ENCODE data around the genes ANKRD36C and SEMA4C.

- RRBS = no CpG with 5 or more reads among the region's 7 CpGs
These were observed 22.3 kb downstream of the MAL start for GRCh38 chr2:95047857-95048132.

DNA sequence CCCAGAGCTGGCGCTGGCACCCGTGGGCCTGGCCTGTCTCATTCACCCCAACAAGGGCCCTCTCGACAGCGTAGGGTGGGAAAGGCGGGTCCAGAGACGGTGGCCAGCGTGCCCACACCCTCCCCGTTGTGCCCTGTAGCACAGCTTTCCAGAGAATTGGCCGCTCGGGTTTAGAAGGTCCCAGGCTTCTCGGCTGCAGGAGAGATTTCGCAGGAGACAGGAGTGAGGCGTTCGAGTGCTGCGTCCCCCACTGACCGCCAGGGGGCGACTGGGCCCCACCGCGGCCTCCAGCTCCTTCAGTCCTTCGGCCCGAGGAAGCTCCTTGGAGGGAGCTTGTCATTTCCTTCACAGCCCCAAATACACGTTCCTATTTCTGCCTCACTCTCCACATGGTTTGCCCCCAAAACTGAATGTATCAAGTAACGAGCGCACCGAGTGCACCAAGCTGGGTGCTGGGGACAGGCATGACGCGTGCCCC, 13.4 kb upstream of the FAHD2A start:
- RRBS = no CpG with 5 or more reads among the region's 27 CpGs

- RRBS = no CpG with 5 or more reads among the region's 8 CpGs
These were observed 103.9 kb downstream of the TRIM43 start for GRCh38 chr2:95695446-95696278.

GRCh38 chr2:95817593-95818096, 174.0 kb downstream of the ANKRD36C start:
- RRBS = no CpG with 5 or more reads among the region's 2 CpGs

DNA sequence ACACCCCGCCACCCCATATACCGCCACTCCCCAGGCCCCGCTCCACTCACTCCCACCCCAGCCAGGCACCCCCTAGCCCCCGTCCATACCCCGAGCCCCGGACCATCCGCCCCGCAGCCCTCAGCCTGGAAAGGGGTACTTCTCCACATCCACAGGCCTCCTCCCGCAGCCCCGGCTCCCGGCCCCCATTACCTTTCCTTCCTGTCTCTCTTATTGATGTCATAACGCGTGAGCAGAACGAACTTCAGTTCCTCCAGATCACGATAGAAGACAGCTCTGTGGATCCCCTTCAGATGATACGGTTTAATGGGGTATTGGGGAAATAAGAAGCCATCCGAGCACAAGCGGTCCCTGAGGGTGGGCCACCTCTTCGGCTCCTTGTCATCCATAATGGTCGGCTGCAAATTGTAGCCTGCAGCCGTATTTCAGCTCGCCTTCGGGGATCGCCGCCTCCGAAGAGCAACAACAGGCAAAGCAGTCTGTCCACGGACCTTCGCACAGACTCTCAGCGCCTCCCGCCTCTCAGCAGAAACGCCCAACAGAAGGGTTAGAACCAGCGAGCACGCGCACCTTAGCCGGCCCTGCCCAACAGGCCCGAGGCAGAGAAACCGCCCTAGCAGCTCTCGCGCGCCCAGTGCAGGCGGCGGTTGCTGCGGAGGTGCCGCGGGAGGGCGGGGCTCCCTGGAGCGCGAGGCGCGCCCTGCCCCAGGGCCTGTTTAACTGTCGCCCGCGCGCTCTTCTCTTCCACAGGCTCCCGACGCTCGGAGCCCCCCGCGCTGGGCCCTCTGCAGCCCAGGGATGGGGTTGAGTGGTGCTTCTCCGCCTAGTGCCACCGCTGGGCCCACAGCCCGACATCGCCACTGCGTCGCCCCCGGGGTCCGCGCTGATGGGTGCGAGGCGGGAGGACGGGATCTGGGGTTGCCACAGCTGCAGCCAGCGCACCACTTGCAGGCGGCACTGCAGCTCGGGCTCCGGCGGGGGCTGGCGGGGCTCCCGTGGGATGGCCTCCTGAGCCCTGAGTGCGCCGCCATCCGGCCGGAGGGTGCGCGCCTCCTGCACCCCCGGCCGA, at the start of gene ANKRD36C:
ANKRD36C (minus strand) TSS at position 505 of the 1,069 bp plus-strand sequence.
- RRBS = no CpG with 5 or more reads among the region's 86 CpGs

DNA sequence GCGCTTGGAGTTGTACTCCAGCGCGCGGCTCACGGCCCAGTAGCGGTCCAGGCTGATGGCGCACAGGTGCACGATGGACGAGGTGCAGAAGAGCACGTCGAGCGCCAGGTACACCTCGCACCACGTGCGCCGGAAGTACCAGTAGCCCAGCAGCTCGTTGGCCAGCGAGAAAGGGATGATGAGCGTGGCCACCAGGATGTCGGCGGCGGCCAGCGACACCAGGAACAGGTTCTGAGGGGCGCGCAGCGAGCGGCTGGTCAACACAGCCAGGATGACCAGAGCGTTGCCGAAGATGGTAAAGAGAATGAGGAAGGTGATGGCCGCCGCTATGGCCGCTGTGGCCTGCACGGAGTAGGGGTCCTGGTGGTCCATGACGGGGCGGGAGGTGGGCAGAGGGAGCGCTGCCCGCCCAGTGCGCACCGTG, 581 bp downstream of the ADRA2B start:
- RRBS = no CpG with 5 or more reads among the region's 39 CpGs

DNA sequence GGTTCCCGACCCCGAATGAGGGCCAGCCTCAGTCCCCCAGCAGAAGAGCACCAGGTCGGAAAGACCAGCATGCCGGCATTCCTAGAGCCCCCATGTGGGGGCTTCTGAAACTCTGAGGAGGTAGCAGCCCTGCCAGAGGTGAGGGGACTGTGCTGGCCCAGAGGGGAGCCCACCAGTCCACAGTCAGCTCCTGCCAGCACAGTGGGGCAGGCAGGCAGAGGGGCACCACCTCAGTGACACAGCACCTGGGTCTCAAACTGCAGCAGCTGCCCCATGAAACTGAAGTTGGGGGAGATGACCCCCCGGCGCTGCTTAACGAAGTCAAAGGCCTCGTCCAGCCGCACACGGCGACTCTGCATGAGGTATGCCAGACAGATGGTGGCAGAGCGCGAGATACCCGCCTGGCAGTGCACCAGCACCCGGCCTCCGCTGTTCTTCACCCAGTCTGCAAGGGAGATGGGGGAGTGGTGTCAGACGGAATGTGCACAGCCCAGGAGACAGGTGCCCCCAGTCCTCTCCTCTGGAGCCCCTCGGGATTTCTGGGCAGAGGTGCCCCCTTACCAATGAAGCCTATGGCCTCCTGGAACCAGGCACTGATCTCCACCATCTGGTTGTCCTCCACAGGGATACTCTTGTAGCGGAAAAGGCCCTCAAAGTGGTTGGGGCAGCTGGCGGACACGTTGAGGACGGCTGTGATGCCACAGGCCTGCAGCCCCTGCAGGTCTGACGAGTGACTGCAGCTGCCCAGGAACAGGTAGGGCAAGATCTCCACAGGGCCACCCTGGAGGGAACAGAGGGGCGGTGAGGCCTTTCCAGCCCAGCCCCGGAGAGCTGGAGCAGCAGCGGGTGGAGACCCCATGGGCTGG, 1.4 kb downstream of the DUSP2 start:
- RRBS = 22% methylated on average over 2 of the region's 26 CpGs

DNA sequence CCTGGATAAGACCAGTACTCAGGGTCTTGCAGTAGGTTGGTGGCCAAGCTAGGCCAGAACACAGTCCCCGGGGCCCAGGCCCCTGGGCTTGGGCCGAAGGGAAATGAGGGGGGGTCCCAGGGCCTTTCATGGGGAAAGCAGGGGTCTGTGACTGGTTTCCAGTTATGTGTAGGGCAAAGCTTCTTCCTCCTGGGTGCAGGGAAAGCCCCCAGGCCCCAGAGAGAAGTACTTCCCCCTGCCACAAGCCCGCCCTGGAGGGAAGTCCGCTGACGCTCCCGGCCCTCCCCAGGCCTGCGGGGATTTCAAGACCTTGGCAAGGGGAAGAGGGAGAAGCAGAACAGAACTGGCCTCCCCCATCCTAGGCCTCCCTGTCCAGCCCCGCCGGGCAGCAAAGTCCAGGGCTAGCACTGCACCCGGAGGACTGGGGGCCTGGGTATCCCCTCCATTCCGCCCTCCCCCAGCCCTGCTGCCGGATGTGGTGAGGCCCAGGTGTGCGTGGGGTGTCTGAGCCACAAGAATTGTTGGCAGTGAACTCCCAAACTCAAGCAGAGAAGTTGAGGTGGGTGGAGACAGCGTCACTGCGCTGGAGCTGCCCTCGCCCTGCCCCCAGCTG, 900 bp upstream of the DUSP2 start:
- RRBS = 2% methylated on average over 7 of the region's 16 CpGs

DNA sequence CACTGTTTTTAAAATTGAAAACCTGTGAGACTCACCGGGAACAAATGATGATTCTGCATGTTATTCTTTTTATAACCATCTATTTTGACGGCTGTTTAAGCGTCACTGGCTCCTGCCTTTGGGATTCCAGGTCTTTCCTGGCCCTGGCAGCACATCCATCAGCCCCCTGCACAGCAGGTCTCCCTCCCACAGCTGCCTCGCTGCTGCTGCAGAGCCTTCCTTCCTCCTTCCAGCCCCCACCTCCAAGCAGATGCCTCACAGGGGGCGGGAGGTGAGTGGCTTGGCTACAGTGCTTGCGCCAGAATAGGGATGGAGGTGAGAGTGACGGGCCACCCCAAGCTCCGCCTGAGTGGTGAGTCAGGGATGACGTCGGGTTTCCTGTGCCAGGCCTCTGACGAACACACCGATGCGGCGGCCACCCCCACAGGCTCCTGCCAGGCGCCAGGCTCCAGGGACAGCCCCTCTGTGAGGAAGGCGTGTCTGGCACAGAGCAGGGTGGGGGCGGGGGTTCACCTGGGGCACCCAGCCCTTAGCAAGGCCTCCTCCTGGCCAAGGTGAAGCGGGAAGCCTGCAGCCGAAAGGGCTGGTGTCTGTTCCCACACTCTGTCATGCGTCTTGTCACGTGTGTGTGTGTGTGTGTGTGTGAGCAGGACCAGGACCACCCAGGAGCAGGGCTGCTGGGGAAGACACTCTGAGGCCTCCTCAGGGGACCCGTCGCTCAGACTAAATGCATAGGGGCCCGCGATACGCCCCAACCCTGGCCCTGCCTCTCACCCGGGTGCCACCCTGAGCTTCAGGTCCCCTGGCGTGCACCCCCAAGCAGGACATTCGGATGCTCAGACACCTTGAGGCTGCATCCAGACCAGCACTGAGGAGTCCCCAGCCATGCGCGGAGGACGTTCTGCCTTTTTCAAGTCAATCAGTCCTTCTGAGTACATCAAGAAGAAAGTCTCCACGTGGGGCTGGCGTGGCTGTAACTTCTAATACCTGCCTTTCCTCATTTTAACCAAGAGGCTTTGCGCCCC, 3.4 kb upstream of the DUSP2 start:
- RRBS = no CpG with 5 or more reads among the region's 35 CpGs

GRCh38 chr2:96249724-96250779, 15.7 kb downstream of the TMEM127 start:
- RRBS = no CpG with 5 or more reads among the region's 19 CpGs

GRCh38 chr2:96345316-96345965, 9.9 kb downstream of the NCAPH start:
- RRBS = no CpG with 5 or more reads among the region's 5 CpGs

- RRBS = no CpG with 5 or more reads among the region's 8 CpGs
These were observed 35.2 kb downstream of the NEURL3 start for GRCh38 chr2:96469959-96470355.

DNA sequence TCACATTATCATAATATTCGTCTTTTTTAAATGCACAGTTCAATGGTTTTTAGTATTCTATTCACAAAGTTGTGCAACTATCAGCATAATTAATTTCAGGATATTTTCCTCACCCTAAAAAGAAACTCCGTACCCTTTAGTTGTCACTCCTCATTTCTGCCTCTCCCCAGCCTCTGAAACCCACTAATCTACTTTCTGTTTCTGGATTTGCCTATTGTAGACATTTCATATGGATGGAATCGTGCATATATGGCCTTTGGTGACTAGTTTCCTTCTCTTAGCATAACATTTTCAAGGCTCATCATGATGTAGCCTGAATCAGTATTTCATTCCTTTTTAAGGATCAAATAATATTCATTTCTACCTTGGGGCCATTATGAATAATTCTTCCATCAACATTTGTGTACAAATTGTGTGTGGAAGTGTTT, 18.5 kb downstream of the NEURL3 start:
- RRBS = no CpG with 5 or more reads among the region's 3 CpGs

DNA sequence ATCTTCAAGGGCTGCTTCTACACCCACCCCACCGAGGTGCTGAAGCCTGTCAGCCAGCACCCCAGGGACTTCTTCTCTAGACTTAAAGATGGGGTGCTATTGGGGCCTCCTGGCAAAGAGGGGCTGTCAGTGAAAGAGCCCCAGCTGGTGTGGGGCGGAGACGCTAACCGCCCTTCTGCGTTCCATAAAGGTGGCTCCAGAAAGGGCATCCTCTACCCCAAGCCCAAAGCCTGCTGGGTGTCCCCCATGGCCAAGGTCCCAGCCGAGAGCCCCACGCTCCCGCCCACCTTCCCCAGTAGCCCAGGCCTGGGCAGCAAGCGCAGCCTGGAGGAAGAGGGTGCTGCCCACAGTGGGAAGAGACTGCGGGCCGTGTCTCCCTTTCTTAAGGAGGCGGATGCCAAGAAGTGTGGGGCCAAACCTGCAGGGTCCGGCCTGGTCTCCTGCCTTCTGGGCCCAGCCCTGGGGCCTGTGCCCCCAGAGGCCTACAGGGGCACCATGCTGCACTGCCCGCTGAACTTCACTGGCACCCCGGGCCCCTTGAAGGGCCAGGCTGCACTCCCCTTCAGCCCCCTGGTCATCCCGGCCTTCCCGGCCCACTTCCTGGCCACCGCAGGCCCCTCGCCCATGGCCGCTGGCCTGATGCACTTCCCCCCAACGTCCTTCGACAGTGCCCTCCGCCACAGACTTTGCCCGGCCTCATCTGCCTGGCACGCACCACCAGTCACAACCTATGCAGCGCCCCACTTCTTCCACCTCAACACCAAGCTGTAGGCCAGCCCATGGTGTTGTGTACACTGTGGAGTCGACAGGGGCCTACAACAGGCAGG, 15.2 kb downstream of the ARID5A start:
- RRBS = 99% methylated on average over 2 of the region's 27 CpGs

- RRBS = no CpG with 5 or more reads among the region's 4 CpGs
These were observed 36.4 kb downstream of the KANSL3 start for GRCh38 chr2:96601678-96602229.

GRCh38 chr2:96816994-96817704, 1.1 kb downstream of the CNNM3 start:
- RRBS = 11% methylated on average over 19 of the region's 67 CpGs

DNA sequence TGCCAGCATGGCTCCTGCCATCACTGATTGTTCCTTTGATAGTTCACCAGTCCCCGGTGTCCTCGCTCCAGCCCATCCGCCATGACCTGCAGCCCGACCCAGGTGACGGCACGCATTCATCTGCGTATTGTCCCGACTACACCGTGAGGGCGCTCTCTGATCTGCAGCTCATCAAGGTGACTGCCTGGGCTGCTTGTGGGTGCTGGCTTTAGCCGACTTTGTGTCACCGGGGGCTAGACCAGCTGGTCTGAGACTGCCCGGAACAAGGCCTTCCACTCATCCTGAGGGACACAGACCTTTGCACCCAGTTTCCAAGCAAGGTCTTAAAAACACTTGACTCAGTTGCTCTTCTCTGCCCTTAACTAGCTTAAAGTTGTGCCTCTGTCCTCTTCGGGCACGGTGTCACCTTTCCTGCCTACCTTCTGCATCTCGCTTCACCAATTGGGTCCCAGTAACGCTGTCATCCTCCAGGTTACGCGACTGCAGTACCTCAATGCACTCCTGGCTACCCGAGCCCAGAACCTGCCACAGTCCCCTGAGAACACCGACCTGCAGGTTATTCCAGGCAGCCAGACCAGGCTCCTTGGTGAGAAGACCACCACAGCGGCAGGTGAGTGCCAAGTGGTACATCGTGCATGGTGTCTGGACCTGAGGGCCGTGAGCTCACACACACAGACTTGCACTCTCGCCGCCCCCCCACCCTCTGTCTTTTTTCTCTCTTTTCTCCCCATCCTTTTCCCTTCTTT, 12.6 kb downstream of the CNNM3 start:
- RRBS = no CpG with 5 or more reads among the region's 26 CpGs

- RRBS = 80% methylated on average over 1 of the region's 13 CpGs
These were observed 1.2 kb downstream of the ANKRD23 start for GRCh38 chr2:96842299-96843251.

DNA sequence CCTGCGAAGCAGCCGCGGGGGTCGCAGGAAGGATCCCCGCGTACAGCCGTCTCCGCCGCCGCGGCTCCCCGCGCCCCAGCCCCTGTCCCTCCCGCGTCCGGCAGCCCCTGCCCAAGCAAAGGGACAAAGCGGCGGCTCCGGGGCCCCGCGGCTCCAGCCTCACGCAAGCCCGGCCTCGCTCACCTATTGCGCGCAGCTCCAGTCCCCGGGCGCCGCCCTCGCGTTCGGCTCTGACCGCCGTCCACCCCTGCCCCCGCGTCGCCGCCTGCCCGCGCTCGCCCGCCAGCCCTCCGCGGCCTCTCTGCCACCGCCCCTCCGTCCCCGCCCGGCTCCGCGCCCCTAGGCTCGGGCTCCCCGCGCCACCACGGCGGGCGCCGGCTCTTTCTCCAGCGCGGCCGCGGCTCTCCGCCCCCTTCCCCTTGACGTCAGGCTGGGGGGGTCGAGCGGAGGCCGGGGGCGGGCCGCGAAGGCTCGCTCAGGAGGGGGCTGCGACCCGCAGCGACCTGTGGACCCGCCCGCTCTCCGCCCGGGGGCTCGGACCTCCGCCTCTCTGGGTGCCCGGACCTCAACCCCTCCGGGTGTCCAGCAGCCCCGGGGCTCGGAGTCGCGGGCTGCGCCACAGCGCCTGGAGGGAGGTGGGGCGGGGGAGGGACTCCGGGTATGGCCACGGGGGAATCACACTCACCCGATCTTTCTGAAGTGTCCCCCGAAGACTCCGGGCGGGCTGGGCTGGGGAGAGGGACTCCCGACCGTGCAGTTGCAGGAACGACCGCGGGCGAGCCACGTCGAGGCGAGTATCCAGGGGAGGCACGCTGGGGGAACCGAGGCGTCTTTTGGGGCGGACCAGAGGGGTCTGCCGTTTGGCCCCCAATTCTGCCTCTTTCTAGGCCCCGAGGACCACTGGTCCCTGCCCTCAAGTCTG, at the start of gene SEMA4C:
SEMA4C (minus strand) TSS at position 388 of the 922 bp plus-strand sequence.
- RRBS = 5% methylated on average over 53 of the region's 109 CpGs

GRCh38 chr2:96870615-96871414, 935 bp upstream of the SEMA4C start:
- RRBS = no CpG with 5 or more reads among the region's 15 CpGs